Rectum (tissue), 1 donor: ENCODE measurements around the gene CD46.

DNA sequence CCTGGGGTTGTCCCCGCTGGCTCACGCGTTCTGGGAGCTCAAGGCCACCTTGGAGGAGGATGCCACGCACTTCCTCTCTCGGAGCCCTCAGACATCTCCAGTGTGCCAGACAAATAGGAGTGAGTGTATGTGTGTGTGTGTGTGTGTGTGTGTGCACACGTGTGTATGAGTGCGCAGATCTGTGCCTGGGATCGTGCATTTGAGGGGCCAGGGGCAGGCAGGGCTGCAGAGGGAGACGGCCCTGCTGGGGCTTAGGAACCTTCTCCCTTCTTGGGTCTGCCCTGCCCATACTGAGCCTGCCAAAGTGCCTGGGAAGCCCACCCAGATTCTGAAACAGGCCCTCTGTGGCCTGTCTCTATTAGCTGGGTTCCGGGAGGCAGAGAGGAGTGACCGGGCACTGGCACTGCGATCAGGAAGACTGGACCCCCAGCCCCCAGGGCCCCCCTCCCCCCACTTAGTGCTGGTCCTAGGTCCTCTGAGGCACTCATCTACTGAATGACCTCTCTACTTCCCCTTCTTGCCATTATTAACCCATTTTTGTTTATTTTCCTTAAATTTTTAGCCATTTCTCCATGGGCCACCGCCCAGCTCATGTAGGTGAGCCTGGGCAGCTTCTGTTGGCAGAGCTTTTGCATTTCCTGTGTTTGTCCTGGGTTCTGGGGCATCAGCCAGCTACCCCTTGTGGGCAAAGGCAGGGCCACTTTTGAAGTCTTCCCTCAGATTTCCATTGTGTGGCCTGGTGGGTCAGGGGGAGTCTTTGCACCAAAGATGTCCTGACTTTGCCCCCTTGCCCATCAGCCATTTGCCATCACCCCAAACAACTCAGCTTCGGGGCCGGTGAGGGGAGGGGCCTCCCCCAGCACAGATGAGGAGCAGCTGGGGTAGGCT is 37.2 kb upstream of the IL19 start:
- PRO-cap = no peak

- PRO-cap = no peak
Observed at GRCh38 chr1:206736331-206736852, 34.2 kb upstream of the IL19 start.

- PRO-cap = no peak
Observed at GRCh38 chr1:206741490-206741871, 29.1 kb upstream of the IL19 start.

- PRO-cap = no peak
Observed at GRCh38 chr1:206757648-206758274, 12.8 kb upstream of the IL19 start.

GRCh38 chr1:206932799-206933373 is 11.1 kb upstream of the FCMR start:
- PRO-cap = no peak

- PRO-cap = no peak
Observed at GRCh38 chr1:207005564-207005949, 27.0 kb downstream of the C1orf116 start.

DNA sequence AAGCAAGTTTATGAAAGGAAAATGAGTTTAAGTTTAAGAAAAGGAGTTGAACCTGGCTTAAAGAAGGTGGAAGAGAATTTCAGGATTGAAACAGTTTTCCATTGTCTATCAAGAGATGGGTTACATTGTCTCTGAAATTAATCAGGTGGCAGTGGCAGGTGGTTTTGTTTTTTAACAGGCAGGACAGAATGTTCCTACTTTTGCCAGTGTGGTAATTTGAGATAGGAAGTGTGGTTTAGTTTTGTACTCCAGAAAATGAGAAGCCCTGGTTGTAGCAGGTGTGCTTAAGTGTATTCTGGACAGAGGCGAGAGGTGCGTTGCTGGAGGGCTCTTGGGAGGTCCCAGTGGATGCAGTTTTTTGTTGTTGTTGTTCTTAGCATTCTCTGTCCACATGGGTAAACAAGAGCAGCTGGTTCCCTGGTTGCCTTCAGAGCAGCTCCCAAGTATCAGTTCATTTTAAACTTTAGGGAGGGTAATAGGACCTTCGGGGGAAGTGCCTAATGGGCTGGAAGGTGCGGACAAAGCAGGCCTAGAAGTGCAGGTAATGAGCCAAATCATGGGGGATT is 5.8 kb downstream of the PFKFB2 start:
- PRO-cap = no peak

- PRO-cap = no peak
Observed at GRCh38 chr1:207089852-207090375, 1.3 kb downstream of the C4BPB start.

DNA sequence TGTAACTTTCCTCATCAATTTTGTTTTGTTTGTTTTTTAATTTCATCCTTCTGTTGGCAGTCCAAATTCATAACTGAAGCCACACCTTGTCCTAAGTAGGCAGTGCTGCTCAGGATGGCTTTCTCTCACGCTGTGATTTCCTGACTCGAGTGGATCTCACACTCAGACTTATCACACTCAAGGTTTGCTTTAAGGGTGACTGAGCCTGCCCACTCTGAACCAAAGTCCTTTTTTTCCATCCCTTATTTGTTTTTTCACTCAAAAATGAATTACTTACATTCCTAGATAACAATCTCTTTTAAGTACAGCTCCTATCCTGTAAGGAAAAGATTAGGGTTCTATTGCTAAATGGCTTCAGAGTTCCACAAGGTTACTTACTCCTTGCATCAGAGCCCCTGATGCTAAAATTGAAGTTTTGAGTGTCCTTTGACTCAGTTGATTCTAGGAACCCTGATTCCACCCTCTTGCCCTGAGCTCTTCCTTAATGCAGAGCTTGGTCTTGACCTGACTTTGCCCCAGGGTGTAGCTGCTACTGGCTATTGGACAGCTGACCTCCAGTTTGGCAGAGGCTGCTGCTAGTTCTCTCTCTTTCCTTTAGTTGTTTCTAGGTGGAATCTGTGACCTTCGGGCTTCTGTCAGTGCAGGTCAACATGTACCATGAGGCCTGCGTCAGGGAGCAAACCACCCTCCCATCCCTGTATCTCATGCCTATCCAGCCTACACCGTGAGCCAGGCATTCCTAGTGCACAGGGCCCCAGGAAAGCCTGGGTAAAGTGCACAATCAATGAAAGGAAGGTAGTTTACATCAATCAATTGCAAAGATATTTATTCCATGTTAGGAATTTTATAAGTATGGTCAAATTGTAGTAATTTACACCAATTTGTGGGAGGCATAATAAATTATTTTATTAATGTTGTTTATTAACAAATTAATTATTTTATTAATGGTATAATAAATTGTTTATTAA is 80.1 kb upstream of the CD55 start:
- PRO-cap = no peak

- PRO-cap = no peak
Observed at GRCh38 chr1:207322710-207323531, 1.4 kb downstream of the CD55 start.

- PRO-cap = no peak
Observed at GRCh38 chr1:207334865-207335566, 13.5 kb downstream of the CD55 start.

- PRO-cap = no peak
Observed at GRCh38 chr1:207740876-207741188, 11.0 kb upstream of the CD46 start.

DNA sequence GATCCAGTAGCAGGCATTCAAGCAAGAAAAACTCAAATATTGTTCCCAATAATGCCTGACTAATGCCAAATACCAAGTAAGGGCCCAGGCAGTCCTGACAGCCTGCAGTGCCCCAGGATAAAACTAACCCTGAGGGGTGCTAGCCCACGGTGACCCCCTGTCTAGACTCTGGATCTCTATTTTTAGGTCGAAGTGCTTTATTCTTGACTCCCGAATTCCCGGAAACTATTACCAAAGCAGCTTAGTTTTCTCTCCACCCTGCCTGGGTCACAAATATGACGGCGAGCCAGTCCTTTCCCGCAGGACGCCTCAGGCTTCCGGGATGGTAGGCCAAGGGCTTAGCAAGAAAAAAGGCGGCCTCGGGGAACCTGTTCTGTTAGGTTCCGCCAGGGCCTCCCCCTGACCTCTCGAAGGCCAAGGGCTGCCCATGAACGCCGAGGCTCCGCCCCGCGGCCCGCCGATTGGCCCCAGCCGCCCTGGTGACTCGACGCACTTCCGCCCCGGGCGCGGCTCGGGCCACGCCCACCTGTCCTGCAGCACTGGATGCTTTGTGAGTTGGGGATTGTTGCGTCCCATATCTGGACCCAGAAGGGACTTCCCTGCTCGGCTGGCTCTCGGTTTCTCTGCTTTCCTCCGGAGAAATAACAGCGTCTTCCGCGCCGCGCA is at the start of gene CD46:
CD46 (plus strand) TSS at position 507 of the 666 bp plus-strand sequence.
- PRO-cap = unidirectional peak, minus-strand start at position 170 of the sequence; bidirectional peak, plus-strand start at position 577 of the sequence, minus-strand start at position 311 of the sequence

GRCh38 chr1:207809832-207810722 is 58.2 kb downstream of the CD46 start:
- PRO-cap = no peak

DNA sequence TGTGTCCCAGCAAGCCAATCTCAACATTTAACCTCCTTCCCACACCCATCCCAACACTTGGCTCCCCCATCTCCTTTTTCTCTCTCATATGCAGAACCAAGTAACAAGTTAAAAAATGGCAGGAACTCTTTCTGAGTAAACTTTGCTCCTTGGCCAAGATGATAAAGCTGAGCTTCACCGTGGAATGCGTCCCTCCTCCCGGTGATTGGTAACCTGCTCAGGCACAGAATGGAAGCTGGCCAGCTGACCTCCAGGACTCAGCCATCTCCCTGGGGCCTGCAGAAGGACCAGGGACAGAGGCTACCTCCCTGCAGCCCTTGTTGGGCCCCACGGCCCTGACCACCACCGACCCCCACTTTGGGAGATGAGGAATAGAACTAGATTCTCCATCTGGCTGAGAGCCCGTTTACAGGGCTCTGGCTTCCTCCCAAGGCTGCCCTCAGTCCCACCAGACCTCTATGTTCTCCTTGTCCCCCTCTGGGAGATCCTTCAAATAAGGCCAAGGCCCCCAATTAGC is 74.3 kb downstream of the CD34 start:
- PRO-cap = no peak

- PRO-cap = no peak
Observed at GRCh38 chr1:207868507-207868800, 42.5 kb downstream of the CD34 start.

DNA sequence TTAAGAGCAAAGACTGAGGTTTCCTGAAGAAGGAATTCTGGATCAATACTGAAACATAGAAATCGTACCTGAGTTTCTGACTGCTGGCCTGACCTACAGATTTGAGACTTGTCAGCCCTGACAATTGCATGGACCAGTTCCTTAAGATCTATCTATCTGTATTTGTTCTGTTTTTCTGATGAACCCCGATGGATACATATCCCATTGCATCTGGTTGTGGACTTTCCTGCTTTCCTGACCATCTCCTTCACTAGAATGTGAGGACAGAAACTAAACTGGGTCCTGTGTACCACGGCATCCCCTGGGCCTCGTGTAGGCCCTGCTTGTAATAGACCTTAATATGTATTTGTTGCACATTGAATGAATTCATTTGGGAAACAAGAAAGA is 81.6 kb upstream of the CD34 start:
- PRO-cap = no peak

GRCh38 chr1:208026985-208027521 is 116.1 kb upstream of the CD34 start:
- PRO-cap = no peak

DNA sequence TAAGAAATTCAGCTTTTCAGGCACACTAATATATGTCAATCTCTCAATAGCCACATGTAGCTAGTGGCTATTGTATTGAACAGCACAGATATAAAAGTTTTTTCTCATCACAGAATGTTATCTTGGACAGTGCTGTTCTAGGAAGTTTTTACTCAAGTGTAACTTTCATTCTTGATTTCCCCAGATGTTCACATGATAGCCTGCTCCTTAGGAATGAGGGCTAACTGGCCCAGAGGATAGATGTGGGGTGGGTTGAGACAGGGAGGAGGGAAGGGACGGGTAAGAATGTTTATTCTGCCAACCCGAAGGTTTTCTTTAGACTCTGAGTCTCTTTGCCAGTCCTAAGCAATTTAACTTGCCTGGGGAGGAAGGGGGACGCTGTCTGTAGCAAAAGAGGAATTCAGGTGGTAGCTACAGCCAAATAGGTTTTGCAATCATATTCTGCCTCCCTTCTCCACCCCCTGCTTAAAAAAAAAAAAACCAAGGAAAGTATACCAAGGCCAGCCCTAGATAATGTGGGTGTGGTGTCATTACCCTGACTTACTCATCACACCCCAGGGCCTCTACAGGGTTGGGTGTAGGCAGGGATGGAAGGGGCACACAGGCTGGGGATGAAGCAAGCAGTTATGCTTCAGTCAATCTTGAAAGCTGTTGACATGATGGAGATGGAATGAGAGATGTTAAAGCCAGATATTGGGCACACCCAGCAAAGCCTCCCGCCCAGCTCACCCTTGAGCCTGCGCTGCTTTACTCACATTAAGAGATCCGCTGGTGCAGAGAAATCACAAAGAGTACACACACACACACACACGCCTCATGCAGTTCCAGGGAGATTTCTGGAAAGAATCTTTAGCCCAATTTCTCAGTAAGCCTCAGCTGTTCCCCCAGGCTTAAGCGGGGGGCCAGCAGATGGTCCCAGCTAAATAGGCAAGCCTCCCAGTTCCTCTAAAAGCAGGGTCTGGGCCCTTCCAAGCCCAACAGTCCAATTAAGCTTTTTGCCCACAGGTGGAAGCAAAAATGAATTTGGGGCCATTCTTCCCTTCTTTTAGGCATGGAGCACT is 59.9 kb downstream of the PLXNA2 start:
- PRO-cap = bidirectional peak, plus-strand start at position 580 of the sequence, minus-strand start at position 463 of the sequence

DNA sequence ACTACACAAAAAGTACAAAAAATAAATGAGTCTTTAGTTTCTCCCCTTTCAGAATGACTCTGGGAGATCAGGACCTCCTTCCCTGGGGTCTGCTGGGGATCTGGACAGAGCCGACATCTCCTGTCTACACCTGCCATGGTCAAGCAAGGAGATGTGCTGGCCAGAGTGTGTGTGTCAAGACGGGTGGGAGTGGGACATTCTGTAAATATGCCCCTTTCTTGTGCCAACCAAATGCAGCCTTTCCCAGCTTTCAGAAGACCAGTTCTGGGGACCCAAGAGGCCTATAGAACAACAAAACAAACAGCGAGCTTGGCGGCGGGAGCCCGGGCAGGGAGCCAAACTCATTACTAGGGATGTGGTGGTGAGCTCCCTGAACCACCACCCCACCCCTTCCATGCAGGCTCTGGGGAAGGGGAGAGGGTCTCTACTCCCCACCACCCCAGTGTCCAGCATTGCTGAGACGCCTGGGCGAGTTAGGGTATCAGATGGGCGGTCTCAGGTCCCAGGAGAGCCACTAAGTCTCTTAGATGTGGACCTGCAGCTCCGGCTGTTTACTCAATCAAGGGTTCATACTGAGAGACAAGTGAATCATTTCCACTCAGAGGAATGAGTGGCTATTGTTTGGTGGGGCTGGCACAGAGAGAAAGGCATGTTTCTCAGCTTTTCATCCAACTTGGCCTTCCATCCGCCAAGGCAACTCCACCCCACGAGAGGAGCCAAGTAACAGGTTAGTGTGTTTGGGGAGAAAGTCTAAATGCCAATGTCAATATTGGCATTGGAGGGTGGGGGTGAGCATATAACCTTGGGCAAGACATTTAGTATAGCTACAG is 41.1 kb downstream of the PLXNA2 start:
- PRO-cap = unidirectional peak, minus-strand start at position 549 of the sequence; unidirectional peak, minus-strand start at position 675 of the sequence